Duodenum (tissue), 1 donor: ENCODE data around the genes STON1 and FSHR.

DNA sequence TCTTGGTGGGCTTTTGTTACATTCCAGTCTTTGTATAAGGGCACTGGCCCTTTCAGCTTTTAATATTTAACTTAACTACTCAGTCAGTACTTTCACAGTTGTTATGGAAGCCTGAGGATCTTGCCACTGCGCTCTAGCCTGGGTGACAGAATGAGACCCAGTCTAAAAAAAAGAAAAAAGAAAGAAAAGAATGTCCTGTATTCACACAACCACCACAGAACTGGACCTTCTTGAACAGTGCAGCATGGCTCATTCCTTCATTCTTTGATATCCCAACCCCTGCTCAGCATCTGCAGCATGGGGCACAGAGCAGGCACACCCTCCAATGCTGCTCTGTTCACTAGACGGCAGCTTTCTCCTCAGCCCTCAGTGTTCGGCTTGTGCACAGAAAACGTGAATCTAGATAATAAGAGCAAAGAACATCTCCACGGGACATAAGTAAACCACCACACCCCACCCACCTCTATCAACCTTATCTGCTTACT is 59.5 kb upstream of the EPCAM start:
- PRO-cap, result unidirectional peak, minus-strand start at position 266 of the sequence; unidirectional peak, minus-strand start at position 335 of the sequence; bidirectional peak, plus-strand start outside the sequence, minus-strand start at position 335 of the sequence

DNA sequence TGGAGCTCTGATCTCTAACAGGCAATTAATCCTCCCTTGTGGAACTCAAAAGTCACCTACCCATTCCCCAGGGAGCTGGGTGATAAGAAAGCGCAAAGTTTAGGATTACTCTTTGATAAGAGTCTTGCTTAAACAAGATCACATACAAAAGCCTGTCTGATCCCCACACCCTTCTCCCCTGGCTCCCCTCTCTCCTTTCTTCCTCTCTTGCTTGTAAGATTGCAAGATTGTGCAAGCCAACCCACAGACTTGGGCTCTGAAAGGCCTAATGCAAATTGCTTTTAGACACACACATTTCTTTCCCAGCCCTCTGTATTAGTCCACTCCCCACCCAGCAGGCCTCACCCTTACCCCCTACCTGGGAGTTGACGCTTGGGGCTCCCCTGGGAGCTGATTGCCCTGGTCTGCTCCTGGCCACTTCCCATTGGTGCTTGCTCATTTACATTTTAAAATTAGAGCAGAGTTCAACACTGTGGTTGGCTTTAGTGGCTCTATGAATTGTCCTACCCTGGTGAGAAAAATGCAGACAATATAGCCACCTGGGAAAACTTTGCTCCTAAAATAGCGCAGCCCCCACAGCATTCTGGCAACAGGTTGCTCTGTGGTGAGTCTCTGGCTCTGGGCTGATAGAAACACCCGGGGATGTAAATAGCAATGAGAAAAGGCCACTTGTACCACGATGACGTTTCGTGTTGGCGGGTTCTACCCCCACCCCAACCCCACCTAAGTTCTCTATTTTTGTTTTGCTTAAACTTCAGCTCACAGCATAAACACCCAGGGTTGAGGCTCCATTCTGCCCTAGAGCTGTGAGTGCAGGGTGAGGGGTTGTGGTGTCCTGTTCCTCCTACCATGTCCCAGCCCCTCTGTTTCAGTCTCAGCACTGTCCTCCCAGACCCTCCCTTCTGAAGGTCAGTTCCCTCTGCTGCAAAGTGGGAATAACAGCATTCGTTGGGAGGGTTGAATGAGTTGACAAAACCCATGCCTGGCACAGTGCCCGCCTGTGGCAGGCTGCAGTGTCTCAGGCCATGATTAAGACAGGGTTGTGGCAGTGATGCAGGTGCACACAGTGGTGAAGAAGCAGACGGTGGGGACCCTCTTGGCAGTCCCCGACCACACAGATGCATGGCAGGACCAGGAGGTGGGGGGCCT is 58.7 kb upstream of the EPCAM start:
- PRO-cap, result bidirectional peak, plus-strand start at position 147 of the sequence, minus-strand start outside the sequence

GRCh38 chr2:47698508-47699089 is 84.3 kb upstream of the MSH6 start:
- PRO-cap, result no peak

DNA sequence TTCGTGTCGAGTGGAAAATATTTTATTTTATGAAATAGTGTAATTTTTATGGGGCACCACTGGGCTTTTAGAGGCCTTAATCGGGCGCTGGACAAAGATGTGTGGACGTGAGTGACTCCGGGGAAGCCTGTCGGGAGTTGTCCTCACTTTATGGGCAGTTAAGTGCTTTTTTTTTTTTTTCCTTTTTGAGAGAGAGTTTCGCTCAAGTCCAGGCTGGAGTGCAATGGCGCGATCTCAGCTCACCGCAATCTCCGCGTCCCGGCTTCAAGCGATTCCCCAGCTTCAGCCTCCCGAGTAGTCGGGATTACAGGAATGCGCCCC is 1.3 kb downstream of the MSH6 start:
- PRO-cap, result no peak

- PRO-cap, result no peak
These were observed 10.2 kb downstream of the FBXO11 start for GRCh38 chr2:47896016-47896649.

DNA sequence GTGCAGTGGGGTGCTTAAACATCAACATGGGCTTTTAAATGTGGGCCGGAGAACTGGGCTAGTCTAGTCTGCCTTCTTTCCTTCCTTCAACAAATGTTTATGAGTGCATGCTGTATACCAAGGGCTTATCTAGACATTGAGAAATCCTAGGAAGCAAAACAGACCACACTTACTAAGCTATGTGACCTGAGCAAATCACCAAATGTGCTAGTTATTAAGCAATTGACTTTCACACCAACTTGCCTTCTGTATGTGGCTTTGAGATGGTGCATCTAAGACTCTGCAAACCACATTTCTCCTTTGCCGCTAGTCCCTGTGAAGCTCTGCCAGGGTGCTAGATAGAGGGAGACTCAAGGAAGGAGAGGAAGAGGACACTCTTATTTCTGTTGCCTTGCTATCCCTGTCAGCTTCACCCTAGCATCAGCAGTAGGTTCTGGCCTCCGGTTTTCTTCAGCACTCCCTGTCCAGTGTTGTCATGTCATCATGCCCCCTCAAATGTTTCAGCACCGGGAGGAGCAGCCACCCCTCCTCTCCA is 201.2 kb upstream of the FOXN2 start:
- PRO-cap, result no peak

GRCh38 chr2:48219576-48220349 is 94.7 kb upstream of the FOXN2 start:
- PRO-cap, result no peak

GRCh38 chr2:48221713-48222248 is 92.7 kb upstream of the FOXN2 start:
- PRO-cap, result no peak

GRCh38 chr2:48525374-48525838 is 4.5 kb upstream of the STON1 start:
- PRO-cap, result no peak

- PRO-cap, result bidirectional peak, plus-strand start at chr2:48530190, minus-strand start at chr2:48529976
These were observed at the start of gene STON1 for GRCh38 chr2:48529645-48530928. Gene STON1 (plus strand): TSS chr2:48530154.

- PRO-cap, result no peak
These were observed at the start of gene FSHR for GRCh38 chr2:49154273-49154715. Gene FSHR (minus strand): TSS chr2:49154515.

GRCh38 chr2:51282353-51282783 is 250.4 kb upstream of the NRXN1 start:
- PRO-cap, result unidirectional peak, minus-strand start at chr2:51282631

DNA sequence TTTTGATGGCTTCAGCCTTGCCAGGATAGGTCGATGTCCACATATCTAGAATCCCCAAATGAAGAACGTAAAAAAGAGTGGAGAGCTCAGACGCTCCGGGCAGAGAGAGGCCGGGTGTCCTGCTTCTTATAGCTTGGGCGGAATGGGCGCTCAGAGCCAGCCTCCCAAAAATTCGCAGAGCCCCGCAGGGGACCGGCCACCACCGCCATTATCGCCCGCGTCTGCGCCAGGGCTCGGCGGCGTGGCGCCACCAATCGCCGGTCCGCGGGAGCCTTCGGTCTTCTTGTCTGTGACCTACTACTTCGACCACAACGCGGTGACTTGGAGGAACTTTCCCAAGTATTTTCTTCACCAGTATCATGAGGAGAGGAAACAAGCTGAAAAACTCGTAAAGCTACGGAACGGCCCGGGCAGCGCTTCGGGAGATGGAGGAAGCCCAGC is 1138.1 kb upstream of the CHAC2 start:
- PRO-cap, result no peak

DNA sequence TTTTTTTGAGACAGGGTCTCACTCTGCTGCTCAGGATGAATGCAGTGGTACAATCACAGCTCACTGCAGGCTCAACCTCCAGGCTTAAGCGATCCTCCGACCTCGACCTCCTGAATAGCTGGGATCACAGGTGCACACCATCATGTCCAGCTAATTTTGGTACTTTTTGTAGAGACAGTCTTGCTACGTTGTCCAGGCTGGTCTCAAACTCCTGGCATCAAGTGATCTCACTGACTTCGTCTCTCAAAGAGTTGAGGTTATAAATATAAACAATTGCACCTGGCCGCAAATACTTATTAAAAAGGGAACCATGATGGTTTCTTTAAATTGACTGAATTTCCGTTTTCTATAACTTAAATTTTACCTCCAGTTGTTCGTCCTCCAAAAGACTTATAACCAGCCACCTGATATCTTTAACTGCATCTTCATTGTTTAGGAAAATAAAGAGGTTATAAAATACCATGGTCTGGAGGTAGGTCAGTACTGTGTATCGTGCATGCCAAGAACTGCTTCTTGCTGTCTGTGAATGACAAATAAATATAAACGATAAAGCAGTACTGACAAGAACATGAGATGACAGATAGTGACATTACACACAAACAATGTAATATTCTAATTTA is 14.3 kb upstream of the GPR75 start:
- PRO-cap, result no peak

DNA sequence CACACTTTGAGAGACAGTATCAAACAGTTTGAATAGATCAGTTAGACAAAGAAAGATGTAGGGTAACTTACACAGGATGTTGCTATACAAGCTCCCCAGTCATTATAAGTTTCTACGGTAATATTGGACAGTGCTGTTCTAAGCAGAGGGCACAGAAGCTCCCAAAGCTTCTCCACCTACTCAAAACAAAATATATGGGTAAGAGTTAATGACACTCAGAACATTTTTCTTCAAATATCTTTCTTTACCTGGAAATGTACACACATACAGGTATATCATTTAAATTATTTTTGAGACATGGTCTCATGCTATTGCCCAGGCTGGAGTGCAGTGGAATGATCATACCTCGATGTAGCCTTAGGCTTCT is 30.2 kb upstream of the GPR75 start:
- PRO-cap, result no peak

- PRO-cap, result no peak
These were observed 69.3 kb downstream of the ACYP2 start for GRCh38 chr2:54039884-54040934.

DNA sequence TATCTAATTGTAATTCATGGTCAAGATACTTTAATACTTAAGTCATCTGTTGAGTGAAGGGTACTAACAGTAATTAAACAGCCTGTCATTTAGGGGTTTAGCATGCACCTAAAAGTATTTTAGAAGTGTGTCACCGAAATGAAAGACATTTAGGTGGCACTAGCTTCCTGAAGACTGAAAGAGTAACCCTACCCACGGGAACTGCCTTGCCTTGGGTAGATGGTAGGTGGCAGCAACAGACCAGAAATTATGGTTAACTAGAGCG is 135.9 kb downstream of the ACYP2 start:
- PRO-cap, result no peak

- PRO-cap, result no peak
These were observed 31.3 kb downstream of the TSPYL6 start for GRCh38 chr2:54224668-54225165.

GRCh38 chr2:54386760-54387392 is 56.2 kb downstream of the C2orf73 start:
- PRO-cap, result no peak

GRCh38 chr2:54531416-54531932 is 75.3 kb downstream of the SPTBN1 start:
- PRO-cap, result no peak